ENCODE measurements around the gene PANK2.

- RAMPAGE, long total RNA, result no peak
- RRBS, result no CpG with 5 or more reads among the region's 9 CpGs
Observed at GRCh38 chr20:2467303-2468048, 3.1 kb downstream of the SNRPB start.

GRCh38 chr20:2801091-2801770 lies 804 bp upstream of the CPXM1 start:
- RAMPAGE, long total RNA, result no peak
- RRBS, result no CpG with 5 or more reads among the region's 21 CpGs

DNA sequence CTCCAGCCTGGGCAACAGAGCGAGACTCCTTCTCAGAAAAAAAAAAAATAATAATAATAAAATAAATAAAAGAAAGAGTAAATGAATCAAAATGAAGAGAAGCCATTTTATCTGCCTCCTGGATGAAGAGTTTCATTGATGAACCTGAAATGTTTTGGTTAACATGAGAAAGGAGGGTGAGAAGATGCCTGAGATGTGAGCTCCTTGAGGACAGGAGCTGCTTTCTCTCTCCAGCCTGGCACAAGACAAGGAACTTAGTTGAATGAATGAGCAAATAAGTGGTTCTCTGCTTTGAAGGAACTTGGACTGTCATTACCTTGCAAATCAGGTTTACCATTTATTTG lies 73.5 kb downstream of the PTPRA start:
- RAMPAGE, long total RNA, result no peak
- RRBS, result no CpG with 5 or more reads among the region's 1 CpG

DNA sequence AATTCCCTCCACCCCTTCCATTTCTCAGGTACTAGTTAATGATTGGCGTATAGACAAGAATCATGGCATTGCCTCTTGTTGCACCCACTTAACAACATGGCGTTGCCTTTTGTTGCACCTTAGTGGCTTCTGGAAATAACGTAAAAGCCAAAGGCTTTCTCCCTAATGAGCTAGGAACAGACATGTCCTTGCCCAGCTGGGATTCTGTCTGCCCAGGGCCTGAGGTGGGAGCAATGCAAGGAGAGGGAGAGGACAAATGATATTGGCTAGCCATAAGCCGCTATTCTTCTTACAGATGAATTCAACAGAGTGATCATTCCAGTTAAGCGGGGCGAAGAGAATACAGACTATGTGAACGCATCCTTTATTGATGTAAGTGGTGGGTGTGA lies 16.6 kb upstream of the GNRH2 start:
- RAMPAGE, long total RNA, result no peak
- RRBS, result no CpG with 5 or more reads among the region's 7 CpGs

- RAMPAGE, long total RNA, result no peak
- RRBS, result 13% methylated on average over 1 of the region's 21 CpGs
Observed at GRCh38 chr20:3041886-3043148, 1.1 kb upstream of the GNRH2 start.

GRCh38 chr20:3047407-3048270 lies 1.8 kb downstream of the MRPS26 start:
- RAMPAGE, long total RNA, result no peak
- RRBS, result no CpG with 5 or more reads among the region's 16 CpGs

DNA sequence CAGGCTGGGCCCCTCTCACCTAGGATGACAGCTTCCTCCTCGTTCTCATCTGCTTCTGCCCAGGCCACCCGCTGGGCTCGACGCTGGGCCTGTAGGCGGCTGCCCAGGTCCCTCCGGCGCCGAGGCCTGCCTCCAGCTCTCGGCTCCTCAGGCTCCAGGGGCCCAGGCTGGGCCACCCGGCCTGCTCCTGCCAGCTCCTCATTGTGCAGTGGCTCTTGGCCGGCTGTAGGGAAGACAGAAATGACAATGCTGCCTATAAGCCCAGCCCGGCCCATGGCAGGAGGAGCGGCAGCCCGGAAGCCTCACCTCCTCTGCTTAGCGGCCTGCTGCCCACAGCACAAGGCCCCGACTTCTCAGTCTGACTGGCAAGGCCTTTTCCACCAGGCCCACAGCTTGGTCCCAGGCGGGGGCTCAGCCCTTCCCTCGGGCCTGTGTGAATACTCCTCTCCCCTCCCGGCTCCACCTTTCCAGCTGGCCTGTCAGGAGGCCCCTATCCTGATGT lies 1.2 kb downstream of the DDRGK1 start:
- RAMPAGE, long total RNA, result no peak
- RRBS, result 55% methylated on average over 6 of the region's 19 CpGs

- RAMPAGE, long total RNA, result no peak
- RRBS, result no CpG with 5 or more reads among the region's 7 CpGs
Observed at GRCh38 chr20:3472039-3473014, 1.5 kb downstream of the ATRN start.

DNA sequence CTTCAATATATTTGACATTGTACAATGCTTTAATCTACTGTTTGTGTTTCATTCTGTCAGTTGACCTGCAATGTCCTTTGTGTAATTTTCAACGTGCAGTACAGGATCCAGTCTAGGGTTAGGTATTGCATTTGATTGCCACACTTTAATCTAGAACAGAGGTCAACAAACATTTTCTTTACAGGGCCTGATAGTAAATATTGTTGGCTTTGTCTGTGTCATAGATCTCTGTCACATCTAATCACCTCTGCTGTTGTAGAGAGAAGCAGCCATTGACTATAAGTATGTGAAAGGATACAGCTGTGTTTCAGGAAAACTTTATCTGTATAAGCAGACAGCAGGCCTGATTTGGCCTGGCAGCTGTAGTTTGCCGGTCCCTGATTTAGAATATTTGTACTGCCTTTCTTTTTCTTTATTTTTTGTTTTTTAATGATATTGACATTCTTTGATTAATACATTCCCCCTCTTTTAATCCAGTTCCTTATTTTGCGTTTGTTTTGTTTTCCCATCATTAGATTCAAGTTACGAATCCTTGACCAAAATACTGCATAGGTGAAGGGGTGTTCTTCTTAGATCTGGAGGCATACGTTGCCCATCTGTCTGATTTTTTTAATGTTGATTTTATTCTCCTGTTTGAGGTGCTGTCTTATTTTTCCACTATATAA lies 39.4 kb downstream of the ATRN start:
- RAMPAGE, long total RNA, result no peak
- RRBS, result no CpG with 5 or more reads among the region's 5 CpGs

DNA sequence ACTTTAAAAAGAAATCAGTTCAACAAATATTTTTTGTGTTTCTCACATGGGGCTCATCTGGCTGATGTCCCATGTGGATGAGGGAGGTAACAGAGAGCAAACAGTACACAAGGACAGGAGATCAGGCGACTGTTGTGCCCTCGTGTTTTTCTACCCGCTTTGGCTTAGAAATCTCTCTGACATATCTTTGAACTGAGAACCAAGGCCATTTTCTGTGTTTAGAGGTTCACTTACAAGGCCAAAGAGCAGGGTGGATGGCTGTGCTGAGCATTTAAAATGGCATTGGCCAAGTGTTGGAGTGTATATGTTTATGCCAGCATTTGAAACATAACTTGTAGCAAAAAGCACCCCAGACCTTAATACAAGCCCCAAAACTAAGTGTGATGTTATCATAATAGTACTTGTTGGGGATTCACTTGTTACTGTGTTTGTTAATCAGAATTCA lies 71.0 kb downstream of the ATRN start:
- RAMPAGE, long total RNA, result no peak
- RRBS, result no CpG with 5 or more reads among the region's 3 CpGs

- RAMPAGE, long total RNA, result no peak
- RRBS, result no CpG with 5 or more reads among the region's 5 CpGs
Observed at GRCh38 chr20:3652901-3653272, 10.3 kb downstream of the GFRA4 start.

- RAMPAGE, long total RNA, result no peak
- RRBS, result no CpG with 5 or more reads among the region's 5 CpGs
Observed at GRCh38 chr20:3658709-3659317, 4.4 kb downstream of the GFRA4 start.

DNA sequence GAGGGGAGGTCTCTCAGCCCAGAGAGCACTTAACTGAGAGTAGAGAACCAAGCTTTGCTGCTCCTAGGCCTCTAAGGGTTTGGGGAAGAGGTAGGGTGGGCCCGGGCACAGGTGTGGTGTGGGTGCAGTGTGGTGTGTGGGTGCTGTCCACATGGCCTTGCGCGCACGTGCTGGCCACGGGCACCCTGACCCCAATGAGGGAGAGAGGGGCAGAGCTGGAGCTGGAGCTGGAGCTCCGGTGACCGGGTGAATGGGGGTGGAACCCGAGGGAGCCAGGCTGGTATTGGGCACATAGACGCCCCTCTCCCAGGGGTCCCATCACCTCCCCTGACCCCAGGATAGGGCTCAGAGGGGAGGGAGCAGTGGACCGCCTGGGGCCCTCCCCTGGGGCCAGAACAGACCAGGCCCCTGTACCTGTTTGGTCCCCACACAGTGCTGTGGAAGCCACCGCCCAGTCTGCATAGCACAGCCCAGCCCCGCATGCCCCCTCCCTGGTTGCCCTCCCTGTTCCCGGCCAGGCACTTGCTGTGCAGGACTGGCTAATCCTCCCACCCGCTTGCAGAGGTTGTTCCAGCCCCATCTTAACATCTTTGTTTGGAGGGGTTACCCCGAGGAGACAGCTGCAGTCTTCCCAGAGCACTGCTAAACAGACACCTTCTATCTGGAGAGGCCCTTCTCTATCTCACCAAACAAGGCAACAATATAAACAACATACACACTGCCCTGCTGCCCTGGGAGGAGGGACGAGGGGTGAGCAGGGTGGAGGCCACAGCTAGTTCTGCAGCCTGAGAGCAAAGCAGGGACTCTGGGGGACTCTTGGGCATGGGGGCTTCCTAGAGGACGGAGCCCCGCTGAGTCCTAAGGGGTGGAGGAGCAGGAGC lies 916 bp downstream of the ADAM33 start:
- RAMPAGE, long total RNA, result no peak
- RRBS, result no CpG with 5 or more reads among the region's 18 CpGs

DNA sequence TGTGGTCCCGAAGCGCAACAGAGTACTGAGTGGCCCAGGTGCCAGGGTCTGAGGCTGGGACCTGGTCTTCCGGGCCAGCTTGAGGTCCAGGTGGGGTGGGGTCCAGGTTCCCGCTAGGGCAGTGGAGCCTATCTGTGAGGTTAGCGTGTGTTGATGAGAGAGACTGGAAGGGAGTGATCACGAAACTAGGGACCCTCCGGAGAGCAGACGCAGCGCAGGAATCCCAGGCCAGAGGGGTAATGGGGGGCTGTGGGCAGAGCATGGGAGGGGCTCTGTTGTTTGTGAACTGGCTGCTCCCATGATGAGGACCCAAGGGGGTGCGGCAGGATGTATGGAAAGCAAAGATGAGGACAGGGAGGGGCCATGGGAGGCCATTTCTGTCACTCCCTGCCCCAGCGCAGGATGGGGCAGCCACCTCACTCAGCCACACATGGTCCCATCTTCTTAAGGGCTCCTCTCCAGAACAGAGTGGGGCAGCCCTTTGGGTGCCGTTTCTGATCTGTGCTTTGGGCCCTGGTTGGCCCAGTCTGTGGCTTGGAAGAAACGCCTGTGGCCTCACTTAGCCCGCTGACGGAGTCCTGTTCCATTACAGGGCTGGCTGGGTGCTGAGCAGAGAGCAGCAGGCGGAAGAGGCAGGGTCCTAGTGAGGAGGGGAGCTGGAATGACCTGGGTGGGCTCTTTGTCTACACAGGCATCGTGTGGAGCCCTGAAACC lies 876 bp downstream of the HSPA12B start:
- RAMPAGE, long total RNA, result no peak
- RRBS, result no CpG with 5 or more reads among the region's 17 CpGs

DNA sequence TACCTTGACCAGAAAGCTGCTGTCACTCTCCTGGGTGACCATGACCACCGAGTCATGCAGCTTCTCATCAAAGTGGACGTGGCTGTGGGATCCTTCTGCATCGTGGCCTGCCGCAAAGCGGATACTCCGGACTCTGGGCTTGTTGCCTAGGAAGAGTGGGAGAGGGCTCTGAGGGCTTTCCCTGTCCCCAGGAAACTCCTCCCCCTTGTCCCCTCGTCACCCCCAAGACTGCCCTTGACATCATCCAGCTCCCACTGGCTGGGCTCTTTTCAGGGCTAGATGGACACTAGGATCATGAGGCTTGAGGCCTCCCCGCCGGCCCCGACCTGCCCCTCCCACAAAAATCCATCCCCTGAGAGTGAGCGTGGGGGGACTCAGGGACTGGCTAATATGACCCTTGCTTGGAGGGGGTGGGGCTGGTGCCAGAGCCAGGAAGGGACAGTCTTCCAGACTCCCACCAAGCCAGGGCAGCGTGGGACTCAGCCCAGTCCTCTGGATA lies 9.0 kb downstream of the ADISSP start:
- RAMPAGE, long total RNA, result no peak
- RRBS, result no CpG with 5 or more reads among the region's 12 CpGs

- RAMPAGE, long total RNA, result no peak
- RRBS, result no CpG with 5 or more reads among the region's 6 CpGs
Observed at GRCh38 chr20:3842261-3842831, 4.3 kb upstream of the MAVS start.

- RAMPAGE, long total RNA, result no peak
- RRBS, result 1% methylated on average over 6 of the region's 76 CpGs
Observed at GRCh38 chr20:3888608-3889517, at the start of gene PANK2. Gene PANK2 (plus strand): TSS chr20:3889387.

- RAMPAGE, long total RNA, result no peak
- RRBS, result no CpG with 5 or more reads among the region's 5 CpGs
Observed at GRCh38 chr20:3908475-3909117, 19.4 kb downstream of the PANK2 start.

DNA sequence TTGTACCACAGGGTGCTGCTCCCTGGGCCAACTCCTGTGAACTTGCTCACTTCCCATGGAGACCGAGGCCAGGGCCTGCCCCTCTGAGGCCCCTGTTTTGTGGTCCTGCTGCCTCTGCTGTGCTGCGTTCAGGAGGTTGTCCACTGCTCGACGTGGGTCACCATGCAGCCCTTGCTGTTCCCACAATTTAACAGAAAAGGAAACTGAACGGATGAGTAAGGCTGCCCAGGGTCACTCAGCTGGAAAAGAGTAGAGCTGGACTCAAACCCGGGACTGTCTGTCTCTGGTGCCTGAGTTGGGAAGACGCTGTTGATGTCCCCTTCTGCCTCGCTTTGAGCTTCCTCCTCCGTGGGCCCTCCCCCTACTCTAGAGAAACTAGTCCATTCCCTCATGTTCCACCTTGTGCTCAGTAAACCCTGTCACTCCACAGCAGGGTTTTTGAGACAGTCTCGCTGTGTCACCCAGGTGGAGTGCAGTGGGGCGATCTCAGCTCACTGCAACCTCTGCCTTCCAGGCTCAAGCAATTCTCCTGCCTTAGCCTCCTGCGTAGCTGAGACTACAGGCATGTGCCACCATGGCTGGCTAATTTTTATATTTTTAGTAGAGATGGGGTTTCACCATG lies 35.7 kb downstream of the PANK2 start:
- RAMPAGE, long total RNA, result no peak
- RRBS, result no CpG with 5 or more reads among the region's 12 CpGs

- RAMPAGE, long total RNA, result no peak
- RRBS, result no CpG with 5 or more reads among the region's 15 CpGs
Observed at GRCh38 chr20:3933960-3935062, 45.1 kb downstream of the PANK2 start.

All from epithelial cell of alveolus of lung (primary cell).